ENCODE results near the genes C15orf39 and PTPN9.

DNA sequence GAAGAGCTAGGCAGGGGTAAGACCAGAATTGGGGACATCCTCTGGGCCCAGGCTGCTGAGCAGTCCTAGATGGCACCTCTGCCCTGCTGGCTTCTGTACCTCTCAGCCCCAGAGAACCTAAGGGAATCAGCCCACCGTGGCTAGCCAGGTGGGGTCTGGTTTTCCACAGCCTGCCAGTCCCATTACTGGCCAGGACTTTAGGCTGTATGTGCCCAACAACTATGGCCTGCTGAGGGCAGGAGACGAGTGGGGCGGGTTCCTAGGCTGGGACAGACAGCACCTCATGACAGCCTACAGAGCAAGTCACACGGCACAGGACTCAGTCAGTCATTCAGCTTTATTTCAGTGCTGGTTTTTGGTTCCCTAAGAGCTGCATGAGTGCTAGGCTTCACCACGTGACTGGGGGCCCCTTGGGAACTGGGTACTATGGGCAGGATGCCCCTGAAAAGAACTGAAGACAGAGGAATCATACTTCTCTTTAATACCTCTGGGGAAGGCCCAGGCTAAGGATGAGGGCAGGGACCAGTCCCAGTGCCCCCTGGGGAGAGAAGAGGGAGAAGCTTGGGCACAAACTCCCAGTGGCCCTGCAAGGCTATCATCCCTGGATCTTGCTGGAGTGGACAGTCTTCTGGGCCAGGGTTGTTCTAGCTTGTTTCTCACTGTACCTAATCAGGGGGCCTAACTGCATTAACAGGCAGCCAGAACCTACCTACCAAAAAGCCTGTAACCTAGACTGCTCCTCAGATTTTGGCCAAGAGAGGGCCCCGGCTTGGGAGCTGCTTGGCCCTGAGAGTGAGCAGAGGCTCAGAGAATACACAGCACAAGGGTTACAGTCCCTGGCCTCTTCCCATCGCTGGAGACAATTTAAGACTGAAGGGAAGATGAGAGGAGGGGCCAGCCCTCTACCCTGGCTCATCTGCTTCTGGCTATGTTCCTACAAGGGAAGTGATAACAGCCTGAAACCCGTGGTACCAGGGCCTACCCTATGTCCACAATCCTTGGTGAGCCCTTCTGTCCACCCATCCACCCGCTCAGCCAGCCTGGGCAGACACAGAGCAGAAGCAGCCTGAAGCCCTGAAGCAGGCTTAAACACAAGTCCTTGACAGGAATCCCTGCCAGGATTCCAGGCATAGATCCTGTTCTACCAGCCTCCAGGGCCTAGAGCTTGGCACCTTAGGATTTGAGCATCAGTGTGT is 15.0 kb downstream of the CLK3 start:
- PRO-cap = no peak

DNA sequence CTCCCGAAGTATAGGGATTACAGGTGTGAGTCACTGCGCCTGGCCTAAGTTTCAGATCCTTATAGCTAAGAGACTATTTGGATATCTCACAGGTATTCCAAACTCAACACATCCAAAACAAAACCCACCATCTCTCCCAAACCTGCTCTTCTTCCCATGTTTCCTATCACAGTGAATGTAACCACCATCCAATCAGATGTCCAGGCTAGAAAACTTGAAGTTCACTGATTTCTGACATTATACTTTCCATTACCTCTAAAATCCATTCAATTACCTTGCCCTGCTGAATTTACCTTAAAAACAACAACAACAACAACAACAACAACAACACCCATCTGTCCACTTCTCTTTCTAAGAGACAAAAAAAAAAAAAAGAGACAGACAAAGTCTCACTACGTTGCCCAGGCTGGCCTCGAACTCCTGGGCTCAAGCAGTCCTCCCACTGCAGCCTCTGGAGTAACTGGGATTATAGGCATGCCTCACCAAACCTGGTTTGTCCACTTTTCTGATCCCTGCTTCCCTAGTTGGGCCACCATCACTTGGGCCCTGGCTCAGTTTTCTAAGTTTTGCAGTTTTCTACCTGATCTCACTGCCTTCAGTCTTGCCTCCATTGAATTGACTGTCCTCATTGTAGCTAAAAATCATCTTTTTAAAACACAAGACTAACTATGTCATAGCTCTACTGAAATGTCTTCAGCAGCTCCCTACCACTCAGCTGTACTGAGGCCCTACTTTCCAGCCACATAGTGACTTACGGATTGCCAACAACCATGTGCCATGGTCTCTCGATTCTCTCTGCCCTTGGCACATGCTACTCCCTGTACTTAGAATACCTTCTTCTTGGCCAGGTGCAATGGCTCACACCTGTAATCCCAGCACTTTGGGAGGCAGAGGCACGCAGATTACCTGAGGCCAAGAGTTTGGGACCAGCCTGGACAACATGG is 23.2 kb downstream of the CLK3 start:
- PRO-cap = no peak

DNA sequence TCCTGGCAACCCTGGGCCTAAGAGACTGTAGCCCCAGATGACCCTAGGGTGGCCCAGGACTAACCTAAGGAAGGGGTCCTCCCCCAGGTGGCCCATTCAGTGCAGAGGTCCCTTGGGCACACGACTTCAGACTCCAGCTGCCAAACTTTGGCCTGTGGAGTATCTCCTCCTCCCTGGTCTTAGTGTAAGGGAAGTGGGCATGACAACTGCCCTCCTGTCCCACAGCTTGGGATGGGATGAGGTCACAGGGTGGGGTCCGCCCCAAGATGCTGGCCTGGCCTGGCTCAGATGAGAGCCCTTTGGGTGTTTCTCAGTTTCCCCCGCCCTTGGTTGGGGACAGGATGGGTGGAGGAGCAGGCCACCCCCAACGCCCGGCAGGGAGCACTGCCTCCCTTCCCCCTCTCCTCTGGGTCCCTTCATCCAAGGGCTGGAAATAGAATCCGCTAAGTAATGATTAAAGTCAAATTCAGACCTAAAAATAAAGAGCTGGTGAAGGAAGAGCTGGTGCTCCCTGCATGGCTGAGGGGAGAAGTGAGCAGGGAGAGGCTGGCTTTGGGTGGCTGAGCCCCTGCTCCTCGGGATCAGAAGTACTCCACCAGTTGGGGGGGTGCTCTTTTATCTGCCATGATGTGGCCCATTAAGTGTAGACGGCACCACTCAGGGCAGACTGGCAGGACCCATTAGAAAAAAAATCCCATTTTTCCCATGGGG is 5.0 kb downstream of the CSK start:
- PRO-cap = unidirectional peak, minus-strand start at position 135 of the sequence; unidirectional peak, minus-strand start at position 154 of the sequence

- PRO-cap = no peak
These were observed 5.3 kb downstream of the CPLX3 start for GRCh38 chr15:74831632-74832216.

DNA sequence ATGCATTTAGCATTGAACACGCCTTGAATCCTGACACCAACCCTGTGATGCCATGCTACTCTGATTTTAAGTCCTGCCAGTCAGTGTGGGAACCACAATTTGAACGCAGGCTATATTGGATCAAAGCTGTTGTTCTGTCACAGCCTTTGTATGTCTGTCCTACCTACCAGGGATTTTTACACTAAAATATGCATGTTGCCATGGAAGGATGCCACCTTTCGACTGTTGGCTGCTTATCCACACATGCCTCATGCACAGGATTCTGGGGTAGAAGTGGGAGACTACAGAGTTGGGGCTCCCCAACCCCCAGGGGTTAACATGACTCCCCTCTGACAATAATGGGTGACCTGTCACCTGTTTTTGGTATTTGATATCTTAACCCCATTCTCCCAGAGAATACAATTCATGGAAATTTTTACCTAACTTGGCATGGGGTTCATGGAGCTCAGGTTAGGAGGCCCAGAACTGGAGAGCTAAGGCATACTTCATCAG is 6.7 kb downstream of the MPI start:
- PRO-cap = no peak

DNA sequence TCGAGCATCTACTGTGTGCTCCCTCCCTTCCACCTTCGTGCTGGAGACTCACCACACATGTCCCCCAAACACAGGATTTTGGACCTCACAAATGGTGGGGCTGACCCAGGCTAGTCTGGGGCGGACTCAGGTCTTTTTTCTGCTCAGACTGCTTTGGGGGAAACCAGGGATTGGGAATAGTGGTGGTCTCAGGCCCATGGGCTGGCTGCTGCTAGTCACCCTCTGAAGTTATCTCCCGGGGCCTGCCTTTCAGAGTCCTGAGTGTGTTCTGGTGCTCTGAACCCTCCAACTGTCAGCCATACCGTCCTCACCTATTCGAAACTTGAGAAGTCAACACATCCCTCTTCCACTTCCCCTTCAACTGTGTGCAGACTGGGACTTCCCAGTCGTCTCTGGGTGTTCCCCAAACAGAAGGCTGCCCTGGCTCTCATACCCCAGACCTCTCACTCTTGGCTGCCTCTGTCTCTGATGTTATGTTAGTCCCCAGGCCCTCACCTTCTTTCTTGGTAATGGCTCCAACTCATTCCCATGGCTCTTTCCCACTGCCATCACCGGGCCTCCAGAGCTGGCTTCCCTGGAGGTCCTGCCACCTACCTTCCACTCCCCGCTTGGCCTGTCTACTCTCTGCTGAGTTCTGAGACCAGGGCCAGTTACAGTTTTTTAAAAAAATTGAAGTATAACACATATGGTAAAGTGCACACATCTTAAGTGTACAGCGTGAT is 46.1 kb downstream of the PPCDC start:
- PRO-cap = bidirectional peak, plus-strand start at position 410 of the sequence, minus-strand start at position 291 of the sequence

GRCh38 chr15:75175592-75176067 is 26.1 kb upstream of the C15orf39 start:
- PRO-cap = no peak

- PRO-cap = no peak
These were observed 23.2 kb upstream of the C15orf39 start for GRCh38 chr15:75178155-75179204.

- PRO-cap = no peak
These were observed 6.2 kb upstream of the C15orf39 start for GRCh38 chr15:75195489-75195826.

GRCh38 chr15:75200556-75201334 is 937 bp upstream of the C15orf39 start:
- PRO-cap = unidirectional peak, plus-strand start at chr15:75200905

DNA sequence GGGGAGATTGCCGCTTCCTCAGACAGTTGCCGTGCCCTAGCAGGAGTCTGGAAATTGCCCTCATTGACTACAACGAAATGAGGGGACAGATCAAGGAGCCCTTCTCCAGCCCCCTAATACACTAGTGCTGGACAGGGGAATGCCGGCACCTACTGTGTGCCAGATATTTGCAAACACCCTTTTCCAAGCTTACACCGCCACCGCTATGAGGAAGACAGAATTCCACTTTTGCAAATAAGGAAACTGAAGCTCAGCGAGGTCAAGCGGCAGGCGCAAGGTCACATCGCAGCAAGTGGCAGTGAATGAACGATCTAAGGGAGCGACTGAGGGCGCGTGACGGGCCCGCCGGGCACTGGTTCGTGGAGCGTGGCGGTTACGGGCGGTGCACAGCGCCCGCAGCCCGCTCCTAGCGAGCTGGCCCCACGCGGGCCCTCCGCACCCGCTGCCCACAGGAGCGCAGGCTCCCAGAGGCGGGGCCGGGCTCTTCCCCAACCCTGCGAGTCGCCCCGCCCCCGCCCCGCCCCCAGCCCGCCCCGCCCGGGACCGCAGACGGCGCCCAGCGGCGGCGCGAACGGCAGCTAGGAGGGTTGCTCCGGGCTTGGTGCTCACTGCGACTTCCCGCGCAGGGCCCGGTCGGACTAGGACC is at the start of gene C15orf39:
Gene C15orf39, plus strand, starts transcription at position 548 of the 646 bp plus-strand sequence.
- PRO-cap = unidirectional peak, plus-strand start at position 352 of the sequence; bidirectional peak, plus-strand start at position 548 of the sequence, minus-strand start at position 408 of the sequence

DNA sequence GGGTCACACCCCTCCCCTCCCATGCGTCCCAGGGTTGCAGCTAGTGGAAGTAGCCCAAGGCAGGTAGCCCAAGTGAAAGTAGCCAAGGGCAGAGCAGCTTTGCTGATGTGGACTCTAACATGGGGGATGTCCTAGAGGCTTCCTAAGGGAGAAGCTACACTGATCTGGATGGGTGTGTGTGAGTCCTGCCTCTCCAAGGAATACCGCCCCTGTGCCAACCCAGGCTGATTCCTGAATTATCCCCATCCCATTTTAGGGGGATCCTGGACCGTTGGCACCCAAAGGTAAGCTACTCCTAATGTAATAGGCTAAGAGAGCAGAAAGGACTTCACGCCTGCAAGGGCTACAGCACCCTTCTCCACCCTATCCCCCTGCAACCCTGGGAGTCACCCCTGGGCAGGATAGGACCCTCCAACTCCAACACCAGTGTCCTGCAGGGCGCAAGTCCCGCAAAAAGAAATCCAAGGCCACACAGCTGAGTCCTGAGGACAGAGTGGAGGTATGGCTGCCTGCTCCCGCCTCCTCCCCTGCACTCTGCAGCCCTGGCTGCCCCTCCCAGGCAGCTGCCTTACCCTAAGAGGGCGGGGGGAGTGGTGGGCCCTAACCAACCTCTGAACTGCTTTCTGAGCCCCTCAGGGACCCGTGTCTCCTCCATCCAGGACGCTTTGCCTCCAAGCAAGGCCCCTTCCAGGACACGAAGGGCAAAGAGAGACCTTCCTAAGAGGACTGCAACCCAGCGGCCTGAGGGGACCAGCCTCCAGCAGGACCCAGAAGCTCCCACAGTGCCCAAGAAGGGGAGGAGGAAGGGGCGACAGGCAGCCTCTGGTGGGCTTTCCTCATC is 7.4 kb downstream of the NEIL1 start:
- PRO-cap = no peak

DNA sequence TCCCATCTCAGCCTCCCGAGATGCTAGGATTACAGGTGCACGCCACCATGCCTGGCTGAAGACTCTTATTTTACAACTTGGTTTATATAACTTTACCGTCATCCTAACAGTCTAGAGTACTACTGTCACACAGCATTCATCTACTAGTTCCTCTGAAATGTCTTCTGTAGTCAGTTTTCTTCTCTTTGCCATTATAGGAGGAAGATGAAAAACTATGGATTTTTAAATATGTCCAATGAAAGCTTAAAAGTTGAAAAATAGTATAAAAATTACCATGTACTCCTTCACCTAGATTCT is 8.5 kb downstream of the SIN3A start:
- PRO-cap = no peak

DNA sequence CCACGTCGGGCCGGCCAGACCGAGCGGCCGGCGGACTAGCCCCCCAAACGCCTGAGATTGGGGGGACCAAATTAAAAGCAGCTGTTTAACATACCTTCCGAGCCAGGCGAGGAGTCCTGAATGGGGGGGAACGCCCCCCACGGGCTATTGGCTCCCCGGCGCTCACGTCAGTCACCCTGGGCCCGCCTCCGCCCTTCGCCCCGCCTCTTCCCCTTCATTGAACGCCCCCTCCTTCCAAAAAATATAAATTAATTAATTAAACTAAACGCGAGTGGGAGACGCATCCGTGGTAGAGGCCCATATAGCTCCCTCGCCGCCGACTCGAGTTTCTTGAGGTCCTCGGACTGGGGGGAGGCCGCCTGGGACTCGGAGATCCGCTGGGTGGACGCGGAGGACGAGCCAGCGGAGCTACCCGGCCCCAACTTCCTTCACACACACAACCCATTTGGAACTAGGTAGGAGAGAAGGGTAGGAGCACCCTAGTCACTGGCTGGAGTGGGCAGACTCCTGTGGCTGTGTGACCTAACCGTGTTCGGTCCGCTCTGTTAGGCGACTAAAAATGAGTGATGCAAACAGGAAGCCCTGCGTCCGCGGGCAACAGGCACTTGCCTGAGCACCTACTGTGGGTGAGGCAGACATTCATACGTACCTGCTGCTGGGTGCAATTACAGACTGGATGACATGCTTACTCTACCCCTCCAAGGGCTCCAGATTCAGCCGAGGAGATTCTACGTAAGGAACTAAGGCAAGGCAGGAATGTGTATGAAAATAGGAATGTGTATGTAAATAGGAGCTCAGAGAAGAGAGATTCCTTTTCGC is 4.4 kb upstream of the SIN3A start:
- PRO-cap = bidirectional peak, plus-strand start at position 585 of the sequence, minus-strand start at position 519 of the sequence

- PRO-cap = no peak
These were observed at the start of gene PTPN9 for GRCh38 chr15:75579163-75579922. Gene PTPN9 (minus strand): TSS chr15:75579315.

GRCh38 chr15:75660912-75661523 is 13.3 kb downstream of the SNX33 start:
- PRO-cap = no peak

GRCh38 chr15:75669098-75670228 is 21.8 kb downstream of the SNX33 start:
- PRO-cap = no peak

- PRO-cap = no peak
These were observed 30.0 kb downstream of the SNX33 start for GRCh38 chr15:75677628-75678257.

DNA sequence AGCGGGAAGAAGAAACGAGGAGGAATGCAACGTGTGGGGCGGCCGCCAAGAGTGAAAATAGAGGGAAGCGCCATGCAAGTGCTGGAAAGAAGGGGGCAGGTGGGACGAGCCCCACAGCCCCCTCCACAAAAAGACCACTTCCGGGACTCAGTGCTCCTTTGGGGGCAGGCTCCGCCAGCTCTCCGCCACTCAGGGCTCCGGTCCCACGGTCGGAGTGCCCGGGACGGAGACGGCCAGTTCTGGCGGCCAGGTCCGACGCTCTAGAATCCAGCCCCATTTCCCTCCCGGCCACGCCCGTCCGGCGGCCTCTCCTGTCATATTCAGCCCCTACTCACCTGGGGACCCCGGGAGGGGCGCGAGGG is 14.2 kb downstream of the ODF3L1 start:
- PRO-cap = no peak

GRCh38 chr15:75823700-75824278 is 19.5 kb upstream of the UBE2Q2 start:
- PRO-cap = no peak